Esophagus squamous epithelium (tissue), 4 donors: ENCODE results near the gene SREBF1.

DNA sequence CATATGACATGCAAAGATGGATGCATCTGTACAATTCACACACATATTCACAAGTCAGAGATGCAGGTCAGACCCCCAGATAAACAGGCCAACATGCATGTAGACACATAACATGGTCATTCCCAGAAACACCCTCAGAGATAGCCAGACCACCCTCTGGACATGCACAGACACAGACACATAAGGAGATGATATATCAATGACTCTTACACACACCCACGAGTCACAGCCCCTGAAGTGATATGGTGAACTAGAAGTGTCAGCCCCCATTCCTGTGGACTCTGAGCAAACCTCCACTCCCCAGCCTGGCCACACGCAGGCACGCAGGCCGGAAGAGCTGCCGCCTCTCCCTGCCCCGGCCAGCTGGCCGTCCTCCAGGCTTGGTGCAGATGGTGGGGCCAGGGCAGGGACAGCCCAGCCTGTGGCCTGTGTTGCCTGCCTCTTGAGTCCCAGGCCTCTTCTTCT lies 10.3 kb upstream of the MPRIP start:
- PRO-cap, result no peak
- RAMPAGE, long total RNA, 4 experiments, result no peak in any of the 4 experiments

- PRO-cap, result no peak
- RAMPAGE, long total RNA, 4 experiments, result no peak in any of the 4 experiments
These were observed 1.1 kb upstream of the MPRIP start for GRCh38 chr17:17040976-17041755.

DNA sequence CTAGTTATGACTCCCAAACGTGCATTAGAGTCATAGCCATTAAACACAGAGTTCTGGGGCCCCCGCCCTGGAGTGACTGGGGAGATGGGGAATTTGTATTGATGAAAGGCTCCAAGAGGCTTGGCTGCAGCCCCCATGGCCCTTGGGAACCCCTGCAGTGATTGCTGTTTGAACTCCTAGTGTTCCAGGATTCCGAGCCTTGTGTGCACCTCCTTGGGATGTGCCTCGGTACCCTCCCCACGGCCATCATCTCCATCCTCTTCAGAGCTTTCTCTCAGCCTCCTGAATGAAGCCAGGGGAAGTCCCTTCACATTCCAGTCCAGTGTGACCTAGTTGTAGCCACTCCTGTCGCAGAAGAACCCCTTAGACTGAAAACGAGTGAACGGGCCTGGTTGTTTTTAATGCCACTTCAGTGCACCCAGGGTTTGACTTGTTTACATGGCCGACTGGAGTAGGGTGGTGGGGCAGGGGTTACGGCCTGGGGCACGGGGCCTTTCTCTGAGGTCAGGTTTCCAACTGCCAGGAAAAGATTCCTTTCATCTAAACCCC lies 1.4 kb downstream of the MPRIP start:
- PRO-cap, result bidirectional peak, plus-strand start at position 366 of the sequence, minus-strand start at position 375 of the sequence
- RAMPAGE, long total RNA, 4 experiments, result no peak in any of the 4 experiments

DNA sequence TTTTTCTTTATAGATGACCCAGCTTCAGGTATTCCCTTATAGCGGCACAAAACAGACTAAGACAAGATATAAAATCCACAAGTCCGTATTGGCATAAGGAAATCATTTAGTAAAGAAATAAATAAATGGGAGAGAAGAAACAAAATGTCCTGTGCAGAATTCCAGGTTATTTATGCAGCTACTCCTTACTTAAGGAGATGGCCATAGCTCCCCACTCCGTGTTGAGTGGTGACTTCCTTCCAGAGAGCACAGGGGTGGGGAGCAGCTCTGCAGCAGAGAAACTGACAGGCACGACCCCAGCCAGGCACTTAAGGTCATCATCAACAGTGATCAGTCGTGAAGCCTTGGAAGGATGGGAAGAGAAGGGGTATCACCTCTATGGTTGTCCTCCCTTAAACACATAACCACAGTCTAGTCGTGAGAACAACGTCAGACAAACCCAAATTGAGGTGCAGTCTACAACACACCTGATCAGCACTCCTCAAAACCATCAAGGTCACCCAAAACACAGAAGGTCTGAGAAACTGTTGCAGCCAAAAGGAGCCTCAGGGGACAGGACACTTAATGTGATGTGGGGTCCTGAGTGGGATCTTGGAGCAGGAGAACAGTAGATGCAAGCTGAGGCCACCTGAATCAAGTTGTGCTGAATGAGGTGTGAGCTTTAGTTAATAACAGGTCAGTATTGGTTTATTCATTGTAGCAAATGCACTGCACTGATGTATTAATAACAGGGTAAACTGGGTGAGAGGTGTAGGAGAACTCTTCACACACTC lies 68.2 kb downstream of the MPRIP start:
- PRO-cap, result no peak
- RAMPAGE, long total RNA, 4 experiments, result no peak in any of the 4 experiments

- PRO-cap, result bidirectional peak, plus-strand start at chr17:17182223, minus-strand start at chr17:17182161
- RAMPAGE, long total RNA, 4 experiments, result no peak in any of the 4 experiments
These were observed 24.0 kb downstream of the PLD6 start for GRCh38 chr17:17182087-17182628.

DNA sequence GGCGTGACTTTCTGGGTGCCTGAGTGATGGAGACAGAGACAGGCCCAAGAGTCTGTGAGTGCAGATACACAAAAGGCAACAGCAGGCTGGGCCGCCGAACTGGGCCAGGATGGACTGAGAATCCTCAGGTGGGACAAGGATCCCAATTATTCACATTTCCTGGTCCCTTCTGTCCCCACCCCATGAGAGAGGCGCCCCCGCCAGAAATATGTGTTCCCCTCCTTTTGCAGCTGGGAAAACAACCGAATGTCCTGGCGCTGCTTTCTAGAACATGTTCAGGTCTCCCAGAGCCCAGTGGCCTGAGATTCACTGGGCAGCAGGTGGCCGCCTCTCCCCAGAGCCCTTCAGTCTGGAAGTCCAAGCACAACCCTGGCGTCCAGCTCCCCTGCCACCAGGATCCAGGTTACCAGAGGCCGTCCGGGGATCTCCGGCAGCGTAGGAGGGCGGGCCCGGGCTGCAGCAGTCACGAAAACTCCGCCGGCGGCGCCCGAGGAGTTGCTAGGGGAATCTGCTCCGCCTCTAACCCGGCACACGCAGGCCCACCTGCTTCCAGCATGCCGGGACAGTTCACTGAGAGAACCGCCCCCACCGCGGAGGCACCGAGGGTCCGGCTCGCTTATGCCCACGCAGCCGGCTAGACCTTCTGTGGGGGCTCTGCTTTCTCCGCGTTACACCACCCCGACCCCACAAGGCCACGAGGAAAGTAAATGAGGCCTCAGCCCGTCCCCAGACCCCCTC lies 920 bp downstream of the PLD6 start:
- PRO-cap, result bidirectional peak, plus-strand start at position 493 of the sequence, minus-strand start at position 398 of the sequence
- RAMPAGE, long total RNA, 4 experiments, result no peak in any of the 4 experiments

GRCh38 chr17:17235697-17235899 lies 1.4 kb downstream of the FLCN start:
- PRO-cap, result no peak
- RAMPAGE, long total RNA, 4 experiments, result no peak in any of the 4 experiments

DNA sequence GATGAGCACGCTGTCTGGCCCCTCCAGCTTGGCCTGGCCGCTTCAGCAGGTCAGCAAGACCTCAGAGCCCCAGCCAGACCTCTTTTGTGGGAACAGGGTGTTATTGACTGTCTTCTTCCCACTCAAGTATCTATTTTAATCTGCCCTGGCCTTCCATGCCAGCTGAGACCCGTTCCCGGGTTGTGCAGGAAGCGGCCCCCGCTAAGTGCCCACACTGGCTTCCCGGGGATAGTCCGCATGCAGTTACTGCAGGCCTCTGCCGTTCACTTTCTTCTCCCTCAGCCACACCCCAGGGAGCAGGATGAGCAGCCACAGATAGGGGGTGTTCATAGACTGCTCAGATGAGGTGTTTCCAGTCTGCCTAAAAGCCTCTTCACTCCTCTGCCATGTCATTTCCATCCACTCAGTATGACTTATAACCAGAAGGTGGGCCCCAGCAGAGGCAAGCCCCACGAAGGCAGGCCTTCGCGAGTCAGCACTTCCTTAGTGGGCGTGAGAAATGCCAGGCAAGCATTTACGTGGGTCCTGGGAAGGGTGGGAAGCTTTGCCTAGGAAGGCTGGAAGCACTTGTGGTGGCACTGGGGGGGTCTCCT lies 7.6 kb downstream of the MED9 start:
- PRO-cap, result no peak
- RAMPAGE, long total RNA, 4 experiments, result no peak in any of the 4 experiments

DNA sequence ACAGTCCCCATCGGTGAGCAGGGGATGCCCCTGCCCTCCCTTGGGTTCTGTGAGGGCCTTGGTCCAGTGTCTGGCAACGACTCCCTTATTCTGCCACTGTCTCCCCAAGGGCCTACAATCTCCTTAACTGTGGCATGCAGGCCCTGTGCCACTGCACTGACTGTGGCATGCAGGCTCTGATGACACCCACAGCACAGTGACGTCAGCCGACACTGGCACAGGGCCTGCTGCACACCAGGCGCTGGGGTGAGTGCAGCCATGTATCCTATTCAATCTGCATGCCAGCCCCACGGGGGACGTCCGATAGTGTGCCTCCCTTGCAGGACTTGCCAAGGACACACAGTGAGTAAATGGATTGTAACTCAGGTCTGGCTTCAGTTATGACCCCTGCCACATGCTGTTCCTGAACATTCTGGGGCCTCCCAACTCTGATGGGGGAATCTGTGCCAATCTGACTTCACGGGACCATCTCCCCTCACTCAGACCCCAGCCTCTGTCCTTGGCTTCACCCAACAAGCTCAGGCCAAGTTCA lies 39.8 kb upstream of the RASD1 start:
- PRO-cap, result no peak
- RAMPAGE, long total RNA, 4 experiments, result no peak in any of the 4 experiments

- PRO-cap, result unidirectional peak, plus-strand start at chr17:17561257
- RAMPAGE, long total RNA, 4 experiments, result no peak in any of the 4 experiments
These were observed 30.5 kb downstream of the PEMT start for GRCh38 chr17:17560966-17561405.

GRCh38 chr17:17723146-17723361 lies 41.8 kb downstream of the RAI1 start:
- PRO-cap, result no peak
- RAMPAGE, long total RNA, 4 experiments, result no peak in any of the 4 experiments

- PRO-cap, result bidirectional peak, plus-strand start at chr17:17723577, minus-strand start at chr17:17723457
- RAMPAGE, long total RNA, 4 experiments, result start-site peak on the plus strand in 2 of 4 experiments, at chr17:17723537-17724093 at its widest, 5 to 15 reads per replicate
These were observed 42.4 kb downstream of the RAI1 start for GRCh38 chr17:17723362-17724394.

GRCh38 chr17:17736751-17737244 lies 55.5 kb downstream of the RAI1 start:
- PRO-cap, result no peak
- RAMPAGE, long total RNA, 4 experiments, result no peak in any of the 4 experiments

- PRO-cap, result bidirectional peak, plus-strand start at chr17:17752430, minus-strand start at chr17:17752242; unidirectional peak, minus-strand start at chr17:17752840
- RAMPAGE, long total RNA, 4 experiments, result start-site peak on the plus strand in 1 of 4 experiments, at chr17:17752475-17752485 at its widest, 8 reads per replicate
These were observed 71.2 kb downstream of the RAI1 start for GRCh38 chr17:17752109-17753247.

GRCh38 chr17:17795986-17796676 lies 40.7 kb downstream of the SREBF1 start:
- PRO-cap, result no peak
- RAMPAGE, long total RNA, 4 experiments, result no peak in any of the 4 experiments

DNA sequence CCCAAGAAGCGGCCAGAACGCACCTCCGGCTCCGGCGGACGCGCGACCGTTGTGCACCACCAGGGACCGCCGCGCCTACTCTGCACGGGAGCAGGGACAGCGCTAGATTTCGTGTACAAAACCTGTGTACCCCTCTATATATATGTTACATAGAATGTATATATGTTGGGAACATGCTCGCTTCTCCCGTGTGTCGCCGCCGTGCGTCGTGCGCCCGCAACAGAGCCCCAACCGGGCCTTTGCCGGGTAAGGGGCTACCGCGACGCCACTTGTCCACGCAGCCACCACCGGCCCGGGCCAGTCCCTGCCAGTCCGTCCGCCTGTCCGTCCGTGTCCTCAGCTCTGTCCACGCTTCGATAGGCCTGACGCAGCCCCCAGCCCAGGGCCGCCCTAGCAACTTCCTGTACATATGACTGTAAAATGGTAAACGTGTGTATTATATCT lies 26.0 kb downstream of the SREBF1 start:
- PRO-cap, result unidirectional peak, minus-strand start at position 79 of the sequence
- RAMPAGE, long total RNA, 4 experiments, result no peak in any of the 4 experiments

- PRO-cap, result no peak
- RAMPAGE, long total RNA, 4 experiments, result no peak in any of the 4 experiments
These were observed 19.3 kb downstream of the SREBF1 start for GRCh38 chr17:17817415-17818039.

DNA sequence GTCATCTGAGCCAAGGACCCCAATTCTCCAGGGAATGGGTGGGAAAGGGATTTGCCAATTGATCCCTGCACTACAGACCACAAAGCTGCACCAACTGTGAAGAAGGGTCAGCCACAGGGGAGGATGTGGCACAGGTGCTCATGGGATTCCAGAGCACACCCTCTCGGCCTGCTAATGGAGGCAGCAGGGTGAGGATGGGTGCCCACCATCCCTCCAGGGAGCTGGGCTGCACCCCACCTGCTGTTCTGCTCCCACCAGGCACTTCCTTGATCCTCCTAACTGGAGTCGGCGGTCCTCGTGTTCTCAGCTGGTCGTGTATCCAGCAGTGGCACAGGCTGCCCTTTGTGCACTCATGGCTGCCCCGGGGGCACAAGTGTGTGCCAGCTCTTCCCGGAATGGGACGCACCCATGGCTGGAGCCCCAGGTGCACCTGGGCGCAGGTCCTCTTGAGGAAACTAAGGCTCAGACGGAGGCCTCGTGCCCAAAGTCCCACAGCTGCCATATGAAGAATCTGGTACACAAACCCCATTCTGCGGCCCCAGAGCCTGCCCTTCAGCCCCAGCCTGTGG lies 9.5 kb downstream of the SREBF1 start:
- PRO-cap, result no peak
- RAMPAGE, long total RNA, 4 experiments, result no peak in any of the 4 experiments

DNA sequence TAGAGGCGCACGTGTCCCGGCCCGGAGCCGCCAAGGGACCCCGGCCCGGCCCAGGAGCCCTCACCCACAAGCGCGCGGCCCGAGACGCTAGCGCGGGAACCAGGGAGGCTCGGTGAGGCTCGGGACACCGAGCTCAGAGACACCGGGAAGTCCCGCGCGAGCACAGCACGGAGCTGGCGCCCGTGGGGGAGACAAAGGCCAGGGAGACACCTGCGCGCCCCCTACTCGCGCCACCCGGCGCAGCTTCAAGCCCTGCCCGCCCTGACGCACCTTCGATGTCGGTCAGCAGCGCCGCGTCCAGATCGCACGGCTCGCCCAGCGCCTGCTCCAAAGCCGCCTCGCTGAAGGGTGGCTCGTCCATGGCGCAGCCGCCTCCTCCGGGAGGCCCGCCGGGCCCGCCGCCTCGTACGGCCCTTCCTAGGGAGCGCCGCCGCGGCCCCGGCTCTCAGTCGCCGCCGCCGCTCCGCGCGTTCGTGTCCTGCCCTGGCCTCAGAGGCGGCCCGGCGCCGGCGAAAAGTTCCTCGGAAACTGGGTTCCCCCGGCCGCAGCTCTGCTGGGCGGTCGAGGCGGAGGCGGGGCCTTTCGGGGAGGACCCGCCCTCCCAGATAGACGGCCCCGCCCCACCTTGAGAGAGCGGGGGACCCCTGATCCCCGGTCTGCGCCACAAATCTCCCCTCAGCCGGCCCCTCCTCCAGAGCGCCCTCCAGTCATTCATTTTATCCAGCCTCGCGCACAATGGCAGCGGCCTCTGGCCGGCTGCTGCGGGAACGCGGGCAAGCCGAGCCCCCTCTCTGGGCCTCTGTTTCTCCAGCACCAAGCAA lies at the start of gene SREBF1:
TSS of gene SREBF1 (minus strand) at position 530 of the 821 bp plus-strand sequence.
- PRO-cap, result bidirectional peak, plus-strand start at position 636 of the sequence, minus-strand start at position 552 of the sequence
- RAMPAGE, long total RNA, 4 experiments, result no peak in any of the 4 experiments

- PRO-cap, result no peak
- RAMPAGE, long total RNA, 4 experiments, result no peak in any of the 4 experiments
These were observed 47.1 kb downstream of the TOM1L2 start for GRCh38 chr17:17924911-17925768.